Parotid gland (tissue), 1 donor: Measurements from ENCODE around the gene ARHGEF26.

- PRO-cap: no peak
Measured at GRCh38 chr3:152258370-152259033, 10.2 kb upstream of the MBNL1 start.

DNA sequence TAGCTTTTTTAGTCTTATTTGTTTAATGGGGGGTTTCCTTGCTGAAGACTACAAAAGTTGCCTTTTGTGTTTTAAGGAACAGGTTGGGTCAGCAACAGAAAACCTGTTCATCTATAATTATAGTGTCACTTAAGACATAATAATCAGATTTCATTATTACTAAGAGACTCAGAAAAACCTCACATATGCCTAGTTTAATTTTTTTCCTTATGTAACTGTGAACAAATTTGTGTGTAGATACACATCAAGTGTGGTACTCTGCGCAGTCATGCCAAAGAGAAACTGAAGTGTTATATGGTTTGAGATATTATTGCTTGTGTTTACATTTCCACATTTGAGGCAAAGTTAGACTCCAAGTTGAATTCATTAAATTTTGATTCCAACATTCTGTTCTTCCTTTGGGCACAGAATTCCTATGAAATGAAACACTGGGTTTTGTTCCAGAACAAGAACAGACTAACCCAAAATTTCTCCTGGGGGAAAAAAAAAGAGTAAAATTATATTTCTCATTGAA lies 2.2 kb downstream of the MBNL1 start:
- PRO-cap: unidirectional peak, minus-strand start at position 284 of the sequence

DNA sequence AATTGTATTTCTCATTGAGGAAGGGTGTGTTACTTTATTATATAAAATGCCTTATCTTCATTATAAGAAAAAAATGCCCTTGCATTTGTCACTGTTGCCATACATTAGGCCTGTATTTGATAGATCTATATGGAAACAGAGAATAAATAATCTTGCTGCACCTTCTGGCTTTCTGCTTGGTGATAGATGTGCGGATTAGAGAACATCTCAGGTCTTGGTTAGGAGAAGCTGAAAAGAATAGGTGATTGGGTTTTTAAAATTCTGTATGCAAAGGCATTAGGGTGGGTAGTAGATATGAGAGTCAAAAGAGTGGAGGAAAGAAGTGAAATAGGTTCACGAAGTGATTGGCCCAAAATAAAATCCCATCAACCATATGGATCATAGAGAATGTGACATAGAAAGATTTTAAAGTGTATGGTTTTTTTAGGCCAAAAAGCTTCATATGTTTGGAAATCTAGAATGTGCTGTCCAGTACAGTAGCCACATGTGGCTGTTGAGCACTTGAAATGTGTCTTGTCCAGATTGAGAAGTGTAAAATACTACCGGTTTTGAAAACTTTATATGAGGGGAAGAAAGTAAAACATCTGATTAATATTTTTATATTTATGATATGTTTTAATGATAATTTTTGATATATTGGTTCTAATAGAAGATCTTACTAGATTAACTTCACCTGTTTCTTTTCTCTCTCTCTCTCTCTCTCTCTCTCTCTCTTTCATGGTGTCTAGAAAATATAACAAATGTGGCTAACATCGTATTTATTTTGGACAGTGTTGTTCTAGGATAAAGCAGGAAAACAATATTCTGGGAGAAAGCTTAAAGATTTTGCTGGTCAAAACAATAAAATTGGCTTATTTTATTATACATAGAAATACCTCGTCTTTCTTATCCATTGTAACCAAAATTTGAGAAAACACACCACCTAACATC lies 2.9 kb downstream of the MBNL1 start:
- PRO-cap: no peak

GRCh38 chr3:152272611-152273404 lies 4.1 kb downstream of the MBNL1 start:
- PRO-cap: unidirectional peak, minus-strand start at chr3:152273067

GRCh38 chr3:152303542-152304168 lies 34.9 kb downstream of the MBNL1 start:
- PRO-cap: no peak

DNA sequence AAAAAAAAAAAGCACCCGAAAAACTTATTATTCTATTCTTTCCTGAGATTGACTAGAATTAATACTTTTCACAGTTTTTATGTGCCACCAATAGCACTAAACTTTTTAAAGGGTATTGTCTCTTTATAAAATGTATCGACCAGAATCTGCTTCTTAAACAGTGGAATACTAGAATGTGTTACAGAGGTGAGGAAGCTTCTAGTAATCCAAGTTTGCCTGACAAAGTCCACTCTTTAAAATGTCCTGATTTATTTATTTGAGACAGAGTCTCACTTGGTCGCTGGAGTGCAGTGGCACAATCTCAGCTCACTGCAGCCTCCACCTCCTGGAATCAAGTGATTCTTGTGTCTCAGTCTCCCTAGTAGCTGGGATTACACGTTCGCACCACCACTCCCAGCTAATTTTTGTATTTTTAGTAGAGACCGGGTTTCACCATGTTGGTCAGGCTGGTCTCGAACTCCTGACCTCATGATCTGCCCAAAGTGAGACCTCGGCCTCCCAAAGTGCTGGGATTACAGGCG lies 87.6 kb downstream of the MBNL1 start:
- PRO-cap: no peak

DNA sequence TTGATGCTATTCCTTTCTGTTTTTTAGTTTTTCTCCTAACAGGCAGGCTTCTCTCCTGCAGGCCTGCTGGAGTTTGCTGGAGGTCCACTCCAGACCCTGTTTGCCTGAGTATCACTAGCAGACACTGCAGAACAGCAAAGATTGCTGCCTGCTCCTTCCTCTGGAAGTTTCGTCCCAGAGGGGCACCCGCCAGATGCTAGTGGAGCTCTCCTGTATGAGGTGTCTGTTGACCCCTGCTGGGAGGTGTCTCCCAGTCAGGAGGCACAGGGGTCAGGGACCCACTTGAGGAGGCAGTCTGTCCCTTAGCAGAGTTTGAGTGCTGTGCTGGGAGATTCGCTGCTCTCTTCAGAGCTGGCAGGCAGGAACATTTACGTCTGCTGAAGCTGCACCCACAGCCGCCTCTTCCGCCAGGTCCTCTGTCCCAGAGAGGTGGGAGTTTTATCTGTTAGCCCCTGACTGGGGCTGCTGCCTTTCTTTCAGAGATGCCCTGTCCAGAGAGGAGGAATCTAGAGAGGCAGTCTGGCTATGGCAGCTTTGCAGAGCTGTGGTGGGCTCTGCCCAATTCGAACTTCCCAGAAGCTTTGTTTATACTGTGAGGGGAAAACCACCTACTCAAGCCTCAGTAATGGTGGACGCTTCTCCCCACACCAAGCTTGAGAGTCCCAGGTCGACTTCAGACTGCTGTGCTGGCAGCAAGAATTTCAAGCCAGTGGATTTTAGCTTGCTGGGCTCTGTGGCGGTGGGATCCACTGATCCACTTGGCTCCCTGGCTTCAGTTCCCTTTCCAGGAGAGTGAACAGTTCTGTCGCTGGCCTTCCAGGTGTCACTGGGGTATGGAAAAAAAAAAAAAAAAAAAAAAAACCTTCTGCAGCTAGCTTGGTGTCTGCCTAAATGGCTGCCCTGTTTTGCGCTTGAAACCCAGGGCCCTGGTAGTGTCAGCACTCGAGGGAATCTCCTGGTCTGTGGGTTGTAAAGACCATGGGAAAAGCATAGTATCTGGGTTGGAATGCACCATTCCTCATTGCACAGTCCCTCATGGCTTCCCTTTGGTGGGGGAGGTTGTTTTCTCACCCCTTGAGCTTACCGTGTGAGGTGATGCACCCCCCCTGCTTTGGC lies 104.1 kb downstream of the MBNL1 start:
- PRO-cap: no peak

- PRO-cap: no peak
Measured at GRCh38 chr3:152909297-152910026, 74.5 kb downstream of the P2RY1 start.

DNA sequence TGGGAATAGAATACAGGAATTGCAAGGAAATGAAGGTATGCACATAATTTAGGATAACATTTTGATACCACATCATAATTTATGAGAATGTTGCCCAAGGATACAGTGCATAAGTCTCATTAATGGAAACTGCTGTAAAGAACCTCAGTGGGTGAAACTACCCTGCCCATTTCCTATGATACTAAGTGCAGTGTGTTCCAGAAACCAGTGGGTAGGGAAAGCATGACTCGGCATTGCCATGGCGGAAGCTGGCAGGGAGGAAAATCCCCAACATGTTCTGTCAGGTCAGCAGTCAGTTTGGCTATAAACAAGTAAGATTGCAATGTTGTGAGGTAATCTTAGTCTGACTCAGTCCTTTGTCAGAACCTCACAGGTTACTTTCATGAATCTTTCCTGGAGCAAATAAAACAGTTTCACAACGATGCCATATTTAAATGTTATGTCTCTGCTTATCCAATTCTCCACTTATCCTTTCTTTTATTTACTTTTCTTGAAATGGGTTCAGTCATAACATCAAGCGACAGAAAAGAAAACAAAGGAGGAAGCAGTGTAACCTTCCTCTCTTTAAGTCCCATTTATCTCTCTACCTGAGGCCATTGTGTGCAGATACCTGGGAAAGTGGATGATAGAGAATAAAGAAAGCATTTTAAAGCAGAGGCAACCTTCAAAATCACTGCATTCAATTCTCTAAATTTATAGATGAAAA lies 23.3 kb upstream of the RAP2B start:
- PRO-cap: no peak

- PRO-cap: unidirectional peak, minus-strand start at chr3:153163450
Measured at GRCh38 chr3:153163065-153163985, 1.3 kb downstream of the RAP2B start.

- PRO-cap: no peak
Measured at GRCh38 chr3:153167447-153168459, 5.7 kb downstream of the RAP2B start.

GRCh38 chr3:153734572-153735721 lies 386.2 kb upstream of the ARHGEF26 start:
- PRO-cap: no peak

GRCh38 chr3:154121131-154121547 lies at the start of gene ARHGEF26:
TSS of gene ARHGEF26 (plus strand) at chr3:154121390.
- PRO-cap: bidirectional peak, plus-strand start at chr3:154121372, minus-strand start at chr3:154121263

- PRO-cap: no peak
Measured at GRCh38 chr3:154125190-154125659, 4.0 kb downstream of the ARHGEF26 start.

DNA sequence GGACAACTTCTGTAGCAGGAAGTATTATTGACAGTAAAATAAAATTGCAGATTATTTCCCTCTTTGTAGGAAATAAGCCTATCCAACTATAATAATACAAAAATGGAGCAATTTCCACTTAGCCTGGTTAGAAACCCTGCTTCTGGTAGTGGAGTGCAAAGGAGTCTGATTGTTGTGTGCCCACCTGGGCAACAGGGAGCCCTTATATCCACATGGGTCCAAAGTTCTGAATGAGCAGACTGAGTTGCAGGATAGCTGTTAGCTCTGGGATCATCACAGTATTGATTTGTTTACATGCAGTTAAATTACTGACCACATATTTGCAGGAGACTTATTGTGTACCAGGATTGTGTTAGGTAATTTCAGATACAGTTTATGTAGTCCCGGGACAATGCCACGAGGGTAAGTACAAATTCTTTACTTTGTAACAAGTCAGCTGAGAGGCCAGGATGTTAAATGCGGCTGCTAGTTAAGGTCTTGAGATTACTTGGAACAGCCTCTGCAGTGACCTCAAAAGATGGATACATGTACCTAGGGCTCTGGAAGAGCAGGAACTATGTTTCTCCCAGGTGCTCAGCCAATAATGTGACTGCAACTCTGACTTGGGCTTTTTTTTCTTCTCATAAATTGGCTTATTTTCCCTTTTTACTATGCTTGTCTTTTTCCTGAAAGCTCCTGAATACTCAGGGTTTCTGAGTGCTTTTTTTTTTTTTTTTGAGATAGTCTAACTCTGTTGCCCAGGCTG lies 18.9 kb downstream of the ARHGEF26 start:
- PRO-cap: no peak

DNA sequence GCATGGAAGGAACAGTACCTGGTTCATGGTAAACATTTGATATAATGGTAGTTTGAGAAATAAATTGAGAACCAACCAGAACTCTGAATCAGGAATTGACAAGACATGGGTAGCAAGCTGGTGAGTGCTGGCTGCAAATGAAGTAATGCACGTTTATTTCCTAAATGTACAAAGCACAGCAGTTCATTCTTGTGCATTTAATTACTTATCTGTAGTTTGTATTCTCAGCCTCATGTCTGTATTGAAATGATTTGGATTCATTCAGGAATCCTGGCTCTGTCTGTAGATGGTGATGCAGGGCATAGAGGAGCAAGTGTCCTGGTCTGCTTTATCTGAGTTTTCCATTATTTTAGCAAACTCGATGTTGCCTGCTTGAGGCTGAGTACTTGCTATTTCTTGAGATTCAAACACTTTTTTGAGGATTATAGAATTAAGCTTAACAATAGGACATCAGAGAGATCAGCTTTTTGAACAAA lies 23.2 kb downstream of the ARHGEF26 start:
- PRO-cap: no peak

GRCh38 chr3:155080697-155081403 lies 731 bp downstream of the MME start:
- PRO-cap: no peak

DNA sequence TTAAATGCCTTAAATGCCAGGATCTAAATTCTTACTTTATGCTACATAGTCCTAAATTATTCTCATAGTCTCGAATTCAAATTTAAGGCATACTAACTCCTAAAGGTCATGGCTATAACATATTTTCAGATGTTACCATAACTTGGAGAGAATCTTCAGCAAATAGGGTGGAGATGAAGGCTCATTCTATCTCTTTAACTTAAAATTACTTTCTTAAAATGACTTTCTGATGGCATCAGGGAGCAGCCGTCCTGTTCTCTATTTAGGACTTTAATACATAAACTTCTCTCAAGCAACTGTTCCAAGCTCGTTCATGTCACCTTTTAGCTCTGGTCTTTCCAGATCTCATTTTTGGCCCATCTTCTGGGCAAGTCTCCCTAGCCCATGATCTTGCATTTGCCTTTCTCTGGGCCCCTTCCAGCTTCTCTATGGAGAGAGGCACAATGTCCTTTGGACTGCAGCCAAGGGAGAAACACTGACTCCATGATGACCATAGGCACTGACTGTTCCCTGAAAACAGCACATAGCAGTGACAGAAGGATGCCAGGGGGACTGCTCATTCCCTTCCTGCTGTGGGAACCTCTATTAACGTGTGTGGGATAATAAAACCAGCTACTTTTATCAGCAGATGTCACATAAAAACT lies 60.4 kb downstream of the STRIT1 start:
- PRO-cap: no peak

- PRO-cap: no peak
Measured at GRCh38 chr3:155862629-155863047, 7.8 kb upstream of the GMPS start.

DNA sequence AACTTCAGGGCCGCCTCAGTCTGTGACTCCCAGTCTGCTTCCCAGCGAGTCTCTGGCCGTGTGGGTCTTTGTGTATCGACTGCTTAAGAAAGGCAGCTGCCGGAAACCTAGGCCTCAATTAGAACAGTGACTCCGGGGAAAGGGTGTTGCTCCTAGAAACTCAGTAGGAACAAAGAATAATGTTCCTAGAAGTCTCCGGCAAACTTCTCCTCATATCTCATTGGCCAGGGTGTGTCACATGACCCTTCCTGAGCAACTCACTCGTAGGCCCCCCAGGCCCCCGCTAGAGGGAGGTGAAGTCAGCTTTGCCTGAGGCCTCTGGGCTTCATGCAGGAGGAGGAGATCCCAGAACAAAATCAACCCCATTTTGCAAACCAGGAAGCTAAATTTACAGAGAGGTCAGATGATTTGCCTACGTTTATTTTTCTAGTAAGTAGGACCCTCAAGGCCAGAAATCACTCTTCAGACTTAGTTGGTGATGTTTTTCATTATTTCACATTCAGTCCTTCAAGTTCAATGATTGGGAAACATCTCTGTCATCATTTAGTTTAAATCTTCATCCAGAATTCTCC lies 99.1 kb downstream of the SSR3 start:
- PRO-cap: no peak